Epithelial cell of esophagus (primary cell): ENCODE results near the genes CTNNA2 and DNAH6.

- RRBS: no CpG with 5 or more reads among the region's 8 CpGs
Measured at GRCh38 chr2:75712398-75712696, 1.6 kb upstream of the GCFC2 start.

DNA sequence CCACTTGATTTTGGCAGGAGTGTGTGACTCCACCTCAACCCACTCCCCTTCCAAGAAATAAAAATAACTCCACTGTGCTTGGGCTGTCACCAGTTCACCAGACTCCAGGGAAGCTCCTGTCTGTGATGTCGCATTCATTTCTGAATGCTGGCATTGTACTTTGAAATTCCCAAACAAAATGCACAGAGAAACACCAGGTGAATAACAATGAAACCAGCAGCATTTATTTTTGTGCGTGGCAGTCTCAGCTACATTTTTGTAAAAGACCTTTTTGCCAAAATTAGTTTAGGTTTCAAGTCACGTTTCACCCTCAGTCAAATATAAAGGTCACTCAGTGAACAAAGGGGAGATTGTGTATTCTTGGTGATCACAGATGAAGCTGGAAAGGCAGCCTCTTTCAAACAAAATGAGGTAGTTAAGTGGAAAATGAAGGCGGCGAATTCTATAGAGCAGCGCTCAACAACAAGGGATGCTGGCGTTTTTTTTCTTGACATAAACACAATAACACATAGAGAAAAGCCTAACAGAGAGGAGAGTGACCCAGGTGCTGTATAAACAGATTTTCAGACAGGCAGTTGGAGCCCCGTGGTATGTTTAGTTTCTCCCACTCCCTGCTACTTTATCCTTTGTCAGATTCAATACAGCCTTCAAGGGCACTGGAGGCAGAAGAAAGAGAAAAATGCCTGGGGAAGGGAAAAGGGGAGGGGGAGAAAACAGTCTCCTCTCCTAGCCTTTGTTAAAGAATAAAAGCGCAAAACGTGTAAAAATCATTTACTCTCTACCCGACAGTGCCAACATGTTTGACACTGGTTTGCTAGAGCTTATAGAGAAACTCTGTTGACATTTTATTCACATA is 210.4 kb upstream of the GCFC2 start:
- RRBS: no CpG with 5 or more reads among the region's 11 CpGs

- RRBS: no CpG with 5 or more reads among the region's 29 CpGs
Measured at GRCh38 chr2:77592542-77593586, 70.7 kb upstream of the LRRTM4 start.

- RRBS: no CpG with 5 or more reads among the region's 4 CpGs
Measured at GRCh38 chr2:78915832-78916266, 109.7 kb upstream of the REG3G start.

GRCh38 chr2:79512468-79513709 is at the start of gene CTNNA2:
TSS of gene CTNNA2 (plus strand) at chr2:79513051.
- RRBS: 13% methylated on average over 1 of the region's 91 CpGs

GRCh38 chr2:81462372-81462831 is 1157.8 kb upstream of the LRRTM1 start:
- RRBS: no CpG with 5 or more reads among the region's 3 CpGs

GRCh38 chr2:82811466-82811857 is 1647.6 kb downstream of the SUCLG1 start:
- RRBS: no CpG with 5 or more reads among the region's 2 CpGs

DNA sequence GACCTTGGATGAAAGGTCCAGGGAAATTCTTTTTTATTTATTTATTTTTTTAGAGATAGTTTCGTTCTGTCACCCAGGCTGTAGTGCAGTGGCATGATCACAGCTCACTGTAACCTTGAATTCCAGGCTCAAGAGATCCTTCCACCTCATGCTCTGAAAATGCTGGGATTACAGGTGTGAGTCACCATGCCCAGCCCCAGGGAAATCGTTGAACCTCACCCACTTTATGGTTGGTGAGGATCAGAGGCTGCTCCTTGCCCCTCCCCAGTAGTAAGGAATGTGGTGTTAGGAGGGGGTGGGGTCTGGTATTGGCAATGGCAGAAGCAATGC is 162.0 kb downstream of the SUCLG1 start:
- RRBS: no CpG with 5 or more reads among the region's 2 CpGs

DNA sequence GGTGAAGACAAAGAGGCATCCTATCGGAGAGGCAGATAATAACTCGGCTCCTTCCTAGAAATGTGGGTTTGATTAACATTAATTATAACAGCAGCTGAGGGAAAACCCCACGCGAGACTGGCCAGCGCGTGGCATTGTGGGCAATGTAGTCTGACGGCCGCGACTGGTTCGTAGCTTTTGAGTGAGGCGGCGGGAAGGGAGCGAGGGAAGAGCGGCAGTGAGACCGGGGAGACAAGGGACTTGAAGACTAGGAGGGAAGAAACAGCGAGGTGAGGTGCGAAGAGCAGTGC is 267 bp upstream of the SUCLG1 start:
- RRBS: no CpG with 5 or more reads among the region's 17 CpGs

DNA sequence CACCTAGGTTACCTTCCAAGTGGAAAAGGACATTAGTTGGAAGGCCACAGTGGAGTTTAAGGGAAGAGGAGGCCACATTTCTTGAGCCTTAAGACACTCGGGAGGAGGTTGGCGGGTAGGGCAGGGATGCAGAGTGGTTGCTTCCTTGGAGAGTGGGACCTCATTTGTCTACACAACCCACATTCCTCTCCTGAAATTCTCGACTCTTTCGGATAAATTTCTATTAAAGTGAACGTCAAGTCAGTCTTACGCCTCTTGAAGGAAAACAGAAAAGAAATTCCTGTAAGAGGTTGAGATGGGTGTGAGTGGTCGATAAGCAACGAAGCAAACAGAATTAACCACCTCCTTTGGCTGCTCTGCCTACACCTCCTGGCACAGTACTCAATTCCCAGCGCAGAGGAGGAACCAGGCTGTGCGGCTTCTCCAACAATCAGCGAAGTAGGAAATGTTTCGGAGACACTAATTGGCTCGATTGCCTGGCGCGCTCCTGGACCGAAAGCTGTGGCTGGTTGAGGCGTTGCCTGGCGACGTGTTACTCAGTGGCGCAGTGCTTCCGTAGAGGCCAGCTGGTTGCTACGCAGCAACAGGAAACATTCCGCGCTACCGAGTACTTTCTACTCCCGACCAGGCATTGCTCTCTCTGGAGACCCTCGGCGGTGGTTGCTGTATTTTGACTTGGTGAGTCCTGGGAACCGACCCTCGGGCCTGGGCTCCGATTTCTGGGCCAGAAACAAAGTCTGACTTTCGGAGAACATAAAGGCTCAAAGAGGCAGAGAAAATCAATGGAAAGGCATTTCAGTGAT is at the start of gene DNAH6:
Gene DNAH6 (plus strand): TSS at position 593 of the 803 bp plus-strand sequence.
- RRBS: no CpG with 5 or more reads among the region's 32 CpGs

GRCh38 chr2:84905957-84906948 is 797 bp downstream of the TMSB10 start:
- RRBS: 4% methylated on average over 7 of the region's 46 CpGs

GRCh38 chr2:84906949-84907767 is 1.7 kb downstream of the TMSB10 start:
- RRBS: no CpG with 5 or more reads among the region's 14 CpGs

- RRBS: 43% methylated on average over 1 of the region's 35 CpGs
Measured at GRCh38 chr2:84925541-84926409, 20.3 kb downstream of the TMSB10 start.

DNA sequence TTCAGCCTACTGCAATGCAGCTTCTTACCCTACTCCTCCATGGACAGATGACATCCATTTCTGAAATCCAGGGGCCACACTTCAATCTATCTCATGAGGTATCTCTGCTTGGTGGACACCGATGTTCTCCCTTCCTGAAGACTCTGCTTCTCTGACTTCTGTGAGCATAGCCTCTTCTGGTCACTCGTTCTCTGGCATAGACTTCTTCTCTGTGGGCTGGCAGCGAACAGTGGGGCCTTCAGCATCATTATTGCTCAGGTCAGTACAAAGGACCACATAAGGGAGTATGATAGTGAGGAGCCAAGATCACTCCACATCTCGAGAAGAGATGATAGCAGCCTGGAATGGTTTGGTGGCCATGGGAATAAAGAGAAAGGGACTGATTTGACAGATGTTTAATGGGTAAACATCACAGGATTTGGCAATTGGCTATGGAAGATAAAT is 8.1 kb upstream of the KCMF1 start:
- RRBS: no CpG with 5 or more reads among the region's 4 CpGs

DNA sequence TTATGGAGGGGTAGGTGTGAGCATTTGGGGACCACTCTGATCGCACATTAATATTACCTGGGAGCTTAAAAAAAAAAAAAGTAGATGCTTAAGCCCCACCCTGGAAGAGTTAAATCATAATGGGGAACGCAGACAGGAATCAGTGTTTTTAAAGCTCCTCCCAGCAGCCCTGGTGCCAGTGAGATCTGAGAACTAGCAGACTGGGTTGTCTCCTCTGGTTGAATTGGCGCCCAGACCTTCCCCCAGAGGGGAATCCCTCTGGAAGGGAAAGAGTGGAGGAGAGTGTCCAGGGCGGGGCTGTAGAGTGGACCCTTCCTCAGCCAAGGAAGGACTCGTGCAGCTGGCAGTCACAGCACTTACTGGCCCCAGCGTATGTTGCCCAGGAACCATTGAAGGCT is 62.6 kb downstream of the TGOLN2 start:
- RRBS: no CpG with 5 or more reads among the region's 6 CpGs

DNA sequence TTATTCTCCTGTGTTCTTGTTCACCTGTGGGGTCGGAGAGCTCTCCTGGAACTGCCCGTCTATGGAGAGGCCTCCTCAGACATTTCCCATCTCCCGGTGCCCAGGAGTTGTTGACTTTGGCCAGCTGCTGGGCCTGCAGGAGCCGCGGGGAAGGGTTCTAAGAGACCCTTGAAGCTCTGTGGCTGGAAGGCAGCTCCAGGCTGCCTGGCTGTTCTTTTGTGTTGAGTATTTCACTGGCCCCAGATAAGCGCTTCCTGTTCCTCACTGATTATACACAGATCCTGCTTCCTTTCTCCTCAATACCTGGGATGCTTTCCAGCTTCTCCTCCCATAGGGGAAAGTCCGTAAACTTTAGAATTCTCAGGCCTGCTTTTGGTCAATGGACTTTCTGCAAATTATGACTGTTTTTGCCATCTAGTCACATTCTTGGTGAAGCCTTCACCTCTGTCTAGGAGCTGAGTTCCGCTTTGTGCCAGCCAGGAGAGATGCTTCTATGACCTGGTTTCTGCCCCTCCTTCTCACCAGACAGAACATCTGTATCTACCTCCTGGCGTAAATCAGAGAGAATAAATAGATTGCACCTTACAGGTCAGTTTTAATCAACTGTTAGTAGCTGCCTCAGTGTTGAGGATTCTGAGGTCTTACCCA is 57.7 kb downstream of the TGOLN2 start:
- RRBS: no CpG with 5 or more reads among the region's 9 CpGs

- RRBS: no CpG with 5 or more reads among the region's 11 CpGs
Measured at GRCh38 chr2:85319451-85320220, 8.2 kb downstream of the TGOLN2 start.

DNA sequence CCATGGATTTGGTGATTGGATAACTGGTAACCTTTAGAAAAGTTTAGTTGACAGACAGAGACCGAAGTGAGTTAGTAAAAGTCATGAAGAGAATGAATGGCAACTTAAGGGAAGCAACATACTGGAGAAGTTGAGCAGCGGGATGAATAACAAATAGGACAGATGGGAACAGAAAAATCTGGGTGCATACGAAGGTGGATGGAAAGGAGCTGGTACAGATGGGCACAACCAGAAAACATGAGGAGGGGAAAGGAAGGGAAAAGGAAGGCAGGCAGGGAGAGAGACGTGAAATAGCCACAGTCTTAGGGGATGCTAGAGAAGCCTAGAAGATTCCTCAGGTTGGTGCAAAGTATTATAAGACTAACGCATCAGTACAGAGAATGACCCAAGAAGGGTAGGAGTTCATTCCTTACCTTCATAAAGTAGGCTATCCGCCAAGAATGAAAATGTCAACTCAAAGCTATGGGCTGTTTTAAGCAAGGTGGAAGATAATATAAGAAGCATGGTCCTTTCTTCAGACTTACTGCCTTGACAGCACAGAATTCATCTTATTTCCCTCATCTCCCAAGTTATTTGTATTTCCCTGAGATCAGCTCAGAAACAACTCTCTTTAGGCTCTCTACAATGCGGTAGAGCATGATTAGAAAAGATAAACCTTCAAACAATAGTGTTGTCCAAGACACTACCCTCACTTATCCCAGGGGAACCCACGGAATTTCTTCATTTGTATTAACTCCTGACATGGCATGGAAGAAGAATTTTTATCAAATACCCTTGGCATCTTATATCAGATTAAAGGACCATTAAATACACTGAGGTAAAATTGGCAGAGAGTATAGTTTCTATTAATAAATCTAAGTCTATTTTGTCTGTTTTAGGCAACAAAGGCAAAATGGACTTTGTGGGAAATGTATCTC is 6.7 kb downstream of the TGOLN2 start:
- RRBS: no CpG with 5 or more reads among the region's 8 CpGs

GRCh38 chr2:85430576-85431599 is 12.4 kb downstream of the SH2D6 start:
- RRBS: no CpG with 5 or more reads among the region's 17 CpGs